Hair follicle dermal papilla cell (primary cell): Measurements from ENCODE around the genes IL18BP and TOMT.

GRCh38 chr11:71253137-71253826 is 905 bp upstream of the SHANK2 start:
- CAGE, long polyA plus RNA: no peak

- CAGE, long polyA plus RNA: no peak
These were observed 2.9 kb upstream of the SHANK2 start for GRCh38 chr11:71255153-71255851.

DNA sequence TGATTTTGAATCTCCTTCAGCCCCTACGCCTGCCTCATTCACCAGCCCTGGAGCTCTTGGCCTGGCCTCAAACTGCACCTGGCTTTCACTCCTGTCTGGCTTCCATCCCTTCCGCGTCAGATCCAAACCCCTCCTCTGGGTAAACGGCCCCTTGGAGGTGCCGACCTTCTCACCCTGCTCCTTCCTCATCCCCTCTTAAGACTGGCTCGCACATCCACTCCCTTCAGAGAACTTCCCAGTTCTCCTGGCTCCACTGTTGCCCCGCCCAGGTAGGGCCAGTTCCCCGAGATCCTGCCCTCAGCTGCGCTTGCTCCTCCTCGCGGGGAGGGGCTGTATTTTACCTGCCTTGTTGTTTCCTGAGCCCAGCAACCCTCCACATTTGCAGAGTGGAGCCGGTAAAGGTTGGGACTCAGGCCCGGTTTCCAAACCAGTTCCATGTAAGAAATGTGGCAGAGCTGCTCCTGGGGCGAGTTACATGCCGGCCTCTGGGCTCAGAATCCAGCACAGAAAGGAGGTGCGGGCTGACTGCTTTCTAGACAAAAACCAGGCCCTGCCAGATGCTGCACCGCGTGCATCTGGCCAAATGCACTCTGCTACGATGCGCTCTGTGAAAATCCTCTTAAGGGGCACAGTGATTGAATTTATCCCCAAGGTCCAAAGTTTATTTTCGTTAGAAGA is 14.0 kb upstream of the SHANK2 start:
- CAGE, long polyA plus RNA: no peak

GRCh38 chr11:71292412-71292807 is 40.0 kb upstream of the SHANK2 start:
- CAGE, long polyA plus RNA: no peak

- CAGE, long polyA plus RNA: no peak
These were observed 393 bp downstream of the NADSYN1 start for GRCh38 chr11:71453332-71453859.

DNA sequence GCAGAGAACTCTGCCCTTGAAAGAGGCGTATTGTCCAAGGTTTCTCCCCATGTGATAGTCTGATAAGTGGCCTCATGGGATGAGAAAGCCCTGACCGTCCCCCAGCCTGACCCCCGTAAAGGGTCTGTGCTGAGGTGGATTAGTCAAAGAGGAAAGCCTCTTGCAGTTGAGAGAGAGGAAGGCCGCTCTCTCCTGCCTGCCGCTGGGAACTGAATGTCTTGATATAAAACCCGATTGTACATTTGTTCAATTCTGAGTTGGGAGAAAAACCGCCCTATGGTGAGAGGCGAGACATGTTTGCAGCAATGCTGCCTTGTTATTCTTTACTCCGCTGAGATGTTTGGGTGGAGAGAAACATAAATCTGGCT is 43.6 kb upstream of the KRTAP5-11 start:
- CAGE, long polyA plus RNA: no peak

DNA sequence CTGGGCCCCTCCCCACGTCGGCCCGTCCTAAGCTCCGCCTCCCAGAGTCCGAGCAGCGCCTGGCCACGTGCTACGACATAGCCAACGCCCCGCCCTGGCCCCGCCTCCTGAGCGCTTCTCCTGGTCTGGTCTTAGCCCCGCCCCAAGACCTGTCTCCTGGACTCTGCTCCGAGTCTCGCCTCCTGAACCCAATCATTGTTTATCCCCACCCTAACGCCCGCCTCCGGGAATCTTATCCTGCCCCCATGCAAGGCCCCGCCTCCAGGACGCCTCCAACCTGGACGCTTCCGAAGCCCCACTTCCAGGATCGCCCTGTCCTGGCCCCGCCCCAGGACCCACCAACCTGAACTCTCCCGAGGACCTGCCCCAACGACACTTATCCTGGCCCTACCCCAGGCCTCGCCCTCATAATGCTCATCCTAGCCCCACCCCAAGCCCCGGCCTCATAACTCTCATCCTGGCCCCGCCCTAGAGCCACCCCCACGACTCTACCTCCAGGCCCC is 46.0 kb upstream of the DEFB108B start:
- CAGE, long polyA plus RNA: no peak

- CAGE, long polyA plus RNA: no peak
These were observed 1.6 kb upstream of the IL18BP start for GRCh38 chr11:71996997-71997540.

DNA sequence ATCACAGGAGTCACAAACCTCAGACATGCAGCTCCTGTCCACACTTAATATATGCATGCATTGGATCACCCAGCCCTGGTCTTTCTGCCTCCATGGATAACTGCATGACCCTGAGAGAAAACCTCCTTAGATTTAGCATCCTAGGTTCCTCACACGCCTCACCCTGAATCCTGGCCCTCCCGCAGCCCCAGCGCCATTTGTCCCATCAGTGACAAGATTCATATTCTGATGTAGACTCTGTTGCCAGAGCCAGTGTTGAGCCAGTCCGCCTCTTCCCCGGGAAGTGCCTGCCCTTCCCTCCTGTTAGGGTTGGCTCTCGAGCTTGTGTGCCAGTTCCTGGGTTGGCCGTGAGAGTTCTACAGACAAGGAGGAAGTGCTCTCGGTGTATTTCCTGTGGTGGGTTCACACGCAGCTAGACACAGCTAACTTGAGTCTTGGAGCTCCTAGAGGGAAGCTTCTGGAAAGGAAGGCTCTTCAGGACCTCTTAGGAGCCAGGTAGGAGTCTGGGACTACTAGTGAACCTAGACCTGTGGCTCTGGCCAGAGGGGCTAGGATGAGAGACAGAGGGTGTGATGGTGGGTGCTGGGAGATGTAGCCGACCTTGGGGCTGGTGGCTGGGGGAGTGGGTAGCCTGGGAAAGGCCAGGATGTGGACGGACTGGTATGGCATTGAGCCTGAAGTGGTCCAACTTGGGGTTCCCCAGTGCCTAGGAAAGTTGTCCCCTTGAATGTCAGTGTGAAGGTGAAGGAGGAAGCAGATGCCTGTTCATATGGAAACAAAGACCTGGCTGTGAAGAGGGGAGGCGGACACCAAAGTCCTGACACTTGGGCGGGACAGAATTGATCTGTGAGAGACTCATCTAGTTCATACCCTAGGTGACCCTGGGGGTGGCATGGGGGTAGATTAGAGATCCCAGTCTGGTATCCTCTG is at the start of gene IL18BP:
TSS of gene IL18BP (plus strand) at position 385 of the 930 bp plus-strand sequence.
- CAGE, long polyA plus RNA: no peak

- CAGE, long polyA plus RNA: no peak
These were observed 19.5 kb downstream of the IL18BP start for GRCh38 chr11:72018075-72018705.

- CAGE, long polyA plus RNA: no peak
These were observed 1.6 kb downstream of the NUMA1 start for GRCh38 chr11:72078412-72079398.

DNA sequence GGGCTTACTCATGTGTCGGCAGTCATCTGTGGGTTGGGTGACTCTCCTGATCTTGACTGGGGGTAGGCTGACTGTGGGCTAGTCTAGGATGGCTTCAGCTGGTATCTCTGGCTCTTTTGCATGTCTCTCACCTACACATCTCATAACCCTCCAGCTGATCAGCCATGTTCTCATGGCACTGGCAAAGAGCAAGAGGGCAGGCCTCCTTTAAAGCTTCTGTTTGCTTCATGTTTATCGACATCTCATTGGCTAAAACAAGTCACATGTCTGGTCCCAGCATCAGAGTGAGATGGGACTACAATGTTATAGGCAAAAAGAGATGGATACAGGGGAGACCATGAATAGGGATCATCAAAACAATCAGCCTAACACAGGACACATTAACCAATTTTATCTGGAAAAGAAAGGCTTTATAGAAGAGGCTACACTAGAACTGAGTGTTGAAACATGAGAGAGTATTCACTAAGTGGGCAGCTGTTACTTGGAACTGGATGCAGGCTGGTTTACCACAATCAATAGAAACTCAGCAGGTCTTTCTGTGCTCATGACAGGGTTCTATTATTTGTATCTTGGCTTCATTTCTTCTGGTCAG is 5.2 kb downstream of the LRRC51 start:
- CAGE, long polyA plus RNA: no peak

GRCh38 chr11:72105564-72106193 is at the start of gene TOMT:
Gene TOMT (plus strand): TSS chr11:72105924.
- CAGE, long polyA plus RNA: no peak

DNA sequence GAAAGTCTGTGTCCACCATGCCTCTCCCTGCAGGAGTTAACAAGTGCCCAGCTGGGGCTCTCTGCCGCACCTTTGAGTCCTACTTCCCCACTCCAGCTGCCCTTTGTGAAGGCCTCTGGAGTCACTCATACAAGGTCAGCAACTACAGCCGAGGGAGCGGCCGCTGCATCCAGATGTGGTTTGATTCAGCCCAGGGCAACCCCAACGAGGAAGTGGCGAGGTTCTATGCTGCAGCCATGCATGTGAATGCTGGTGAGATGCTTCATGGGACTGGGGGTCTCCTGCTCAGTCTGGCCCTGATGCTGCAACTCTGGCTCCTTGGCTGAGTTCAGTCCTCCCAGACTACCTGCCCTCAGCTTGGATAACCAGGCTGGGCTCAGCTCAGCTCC is 3.1 kb upstream of the INPPL1 start:
- CAGE, long polyA plus RNA: no peak

- CAGE, long polyA plus RNA: no peak
These were observed 1.3 kb upstream of the INPPL1 start for GRCh38 chr11:72222845-72223994.

- CAGE, long polyA plus RNA: no peak
These were observed 6.0 kb downstream of the PHOX2A start for GRCh38 chr11:72237909-72238345.

DNA sequence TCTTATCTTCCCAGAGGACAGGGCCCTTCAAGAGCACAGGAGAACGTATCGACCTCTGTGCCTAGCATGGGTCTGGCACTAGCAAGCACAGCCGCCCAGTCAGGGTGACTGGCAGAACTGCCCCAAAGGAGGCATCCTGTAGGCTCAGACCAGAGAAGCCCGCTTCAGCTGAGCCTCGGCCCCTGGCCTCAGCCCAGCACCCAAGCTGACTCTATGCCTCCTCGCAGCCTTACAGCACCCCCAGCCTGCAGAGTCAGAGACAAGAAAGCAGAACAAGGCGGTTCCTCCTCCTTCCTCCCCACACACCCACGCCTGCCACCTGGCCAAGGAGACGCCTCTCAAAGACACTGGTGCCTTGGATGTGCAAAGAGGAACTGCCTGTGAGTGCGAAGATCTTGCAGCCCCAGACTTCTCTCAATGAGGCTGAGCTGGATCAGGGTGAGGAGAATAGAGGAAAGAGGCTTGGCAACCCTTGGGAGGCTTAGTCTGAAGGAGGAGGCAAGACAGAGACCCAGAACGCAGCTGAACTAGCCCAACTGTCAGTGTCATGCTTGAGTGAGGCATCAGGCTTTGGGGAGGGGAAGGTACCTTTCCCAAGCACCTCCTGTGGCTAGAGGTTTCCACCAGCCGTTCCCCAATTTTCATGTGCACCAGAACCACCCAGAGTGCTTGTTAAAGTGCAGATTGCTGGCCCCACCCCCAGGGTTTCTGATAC is 60.2 kb downstream of the PDE2A start:
- CAGE, long polyA plus RNA: no peak

DNA sequence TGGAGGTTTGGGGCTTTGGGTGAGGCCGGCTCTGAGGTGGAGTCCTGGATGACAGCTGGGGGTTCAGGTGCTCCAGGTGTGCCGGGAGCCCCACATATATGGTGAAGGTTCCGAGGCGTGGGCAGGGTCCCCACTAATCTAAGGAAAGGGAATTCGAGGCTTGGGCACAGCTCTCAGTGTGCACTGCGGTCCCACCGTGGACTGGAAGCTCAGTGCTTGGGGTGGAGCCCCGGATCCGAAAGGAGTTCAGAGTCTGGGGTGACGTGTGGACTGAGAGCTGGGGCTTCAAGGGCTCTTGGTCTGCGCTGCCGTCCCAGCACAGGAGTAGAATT is 32.4 kb downstream of the PDE2A start:
- CAGE, long polyA plus RNA: no peak

- CAGE, long polyA plus RNA: no peak
These were observed 2.1 kb upstream of the PDE2A start for GRCh38 chr11:72675956-72677077.

DNA sequence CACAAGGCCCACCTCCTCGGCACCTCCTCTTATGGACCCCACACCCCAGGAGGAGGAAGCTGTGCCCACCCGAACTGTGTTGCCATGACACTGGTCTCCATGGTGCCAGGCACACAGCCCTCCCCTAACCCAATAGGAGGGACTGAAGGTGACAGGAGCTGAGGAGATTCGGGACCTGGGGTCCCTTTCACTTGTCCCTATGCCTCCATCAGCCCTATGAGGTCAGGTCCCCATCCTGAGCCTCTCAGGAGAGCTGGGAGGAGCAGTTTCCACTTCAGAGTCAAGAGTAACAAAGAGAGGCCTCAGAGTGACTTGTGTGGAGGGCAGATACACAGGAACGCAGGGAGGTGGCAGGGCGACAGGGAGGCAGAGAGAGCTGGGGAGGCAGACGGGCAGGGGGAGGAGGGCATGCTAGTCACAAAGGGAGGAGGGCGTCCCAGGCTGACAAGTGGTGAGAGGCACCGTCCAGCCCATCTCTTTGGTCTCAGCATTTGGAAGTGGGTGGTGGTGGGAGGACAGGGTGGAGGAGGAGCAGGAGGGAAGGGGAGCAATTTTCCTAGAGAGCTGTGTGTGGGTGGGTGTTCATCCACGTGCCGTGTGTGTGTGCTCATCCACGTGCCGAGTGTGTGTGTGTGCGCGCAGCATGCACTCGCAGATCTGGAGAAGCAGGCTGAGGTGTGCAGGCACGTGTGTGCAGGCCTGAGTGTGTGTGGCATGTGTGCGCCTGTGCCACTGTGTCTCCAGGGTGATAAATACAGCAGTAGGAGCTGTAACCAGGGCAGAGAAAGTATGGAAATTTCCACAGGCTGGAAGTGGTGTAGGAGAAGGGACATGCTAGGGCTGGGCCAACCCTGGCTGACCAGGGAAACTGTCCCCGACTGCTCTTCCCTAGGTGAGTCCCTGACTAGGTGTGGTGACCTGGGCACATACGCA is 7.0 kb upstream of the PDE2A start:
- CAGE, long polyA plus RNA: no peak